ENCODE data around the genes CEP55 and FRA10AC1.

DNA sequence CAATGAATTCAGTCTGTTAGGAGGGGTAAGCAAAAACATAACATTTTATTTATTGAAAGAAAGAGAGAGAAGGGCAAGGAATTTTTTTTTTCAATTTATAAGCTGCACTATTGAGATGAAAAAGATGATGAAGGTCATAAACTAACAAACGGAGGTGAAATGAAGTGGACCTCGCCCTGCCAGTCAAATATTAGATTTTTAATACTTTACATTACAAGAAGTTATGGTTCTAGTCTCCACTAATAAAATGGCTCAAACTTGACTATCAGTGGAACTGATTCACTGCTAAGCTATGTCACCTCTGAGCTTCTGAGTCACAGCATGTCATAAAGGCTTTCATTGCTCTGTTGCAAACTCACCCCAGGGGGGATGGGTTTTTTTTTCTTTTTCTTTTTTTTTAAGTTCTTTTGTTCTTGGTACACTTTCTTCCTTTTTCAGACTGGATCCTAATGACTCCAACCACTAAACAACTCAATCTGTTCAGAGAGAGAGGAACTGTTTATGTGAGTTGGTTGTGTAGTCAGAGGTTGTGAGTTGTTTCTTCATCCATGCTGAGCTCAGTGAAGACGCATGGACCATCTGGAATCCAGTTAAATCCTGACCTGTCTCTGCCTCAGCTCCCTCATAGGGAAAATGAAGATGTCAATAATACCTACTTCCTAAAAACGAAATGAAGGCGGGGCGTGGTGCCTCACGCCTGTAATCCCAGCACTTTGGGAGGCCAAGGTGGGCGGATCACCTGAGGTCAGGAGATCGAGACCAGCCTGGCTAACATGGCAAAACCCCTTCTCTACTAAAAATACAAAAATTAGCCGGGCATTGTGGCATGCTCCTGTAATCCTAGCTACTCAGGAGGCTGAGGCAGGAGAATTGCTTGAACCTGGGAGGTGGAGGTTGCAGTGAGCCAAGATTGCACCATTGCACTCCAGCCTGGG, 10.9 kb downstream of the MYOF start:
- PRO-cap: no peak

DNA sequence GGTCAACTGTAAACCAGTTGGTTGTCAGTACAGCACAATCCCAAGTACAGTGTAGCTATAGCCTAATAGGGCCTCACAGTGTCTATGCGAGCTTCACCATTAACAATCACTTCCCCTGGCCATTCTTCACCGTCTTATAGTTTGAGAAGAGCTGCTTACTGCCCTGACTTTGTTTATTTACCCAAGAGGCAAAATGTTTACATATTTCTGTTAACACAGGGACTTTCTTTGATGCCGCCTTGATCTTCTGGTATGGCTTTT, 3.3 kb downstream of the MYOF start:
- PRO-cap: no peak

- PRO-cap: unidirectional peak, minus-strand start at chr10:93496138; bidirectional peak, plus-strand start at chr10:93496635, minus-strand start at chr10:93496398
Observed at GRCh38 chr10:93495842-93497102, at the start of gene CEP55. CEP55 (plus strand) TSS chr10:93496612.

- PRO-cap: no peak
Observed at GRCh38 chr10:93548618-93549060, 17.8 kb upstream of the FFAR4 start.

DNA sequence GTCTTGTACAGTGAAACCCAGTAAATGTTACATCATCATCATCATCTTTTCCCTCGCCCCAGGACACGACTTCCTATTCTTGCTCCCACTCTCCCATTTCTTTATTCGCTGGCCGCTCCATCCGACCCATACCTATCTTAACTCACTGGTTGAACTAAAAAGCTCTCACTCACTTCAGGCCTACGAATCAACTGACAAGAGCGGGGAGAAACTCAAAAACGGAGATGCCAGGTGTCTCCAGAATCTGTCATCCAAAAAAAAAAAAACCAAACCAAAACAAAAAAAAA, 448 bp downstream of the FRA10AC1 start:
- PRO-cap: no peak

DNA sequence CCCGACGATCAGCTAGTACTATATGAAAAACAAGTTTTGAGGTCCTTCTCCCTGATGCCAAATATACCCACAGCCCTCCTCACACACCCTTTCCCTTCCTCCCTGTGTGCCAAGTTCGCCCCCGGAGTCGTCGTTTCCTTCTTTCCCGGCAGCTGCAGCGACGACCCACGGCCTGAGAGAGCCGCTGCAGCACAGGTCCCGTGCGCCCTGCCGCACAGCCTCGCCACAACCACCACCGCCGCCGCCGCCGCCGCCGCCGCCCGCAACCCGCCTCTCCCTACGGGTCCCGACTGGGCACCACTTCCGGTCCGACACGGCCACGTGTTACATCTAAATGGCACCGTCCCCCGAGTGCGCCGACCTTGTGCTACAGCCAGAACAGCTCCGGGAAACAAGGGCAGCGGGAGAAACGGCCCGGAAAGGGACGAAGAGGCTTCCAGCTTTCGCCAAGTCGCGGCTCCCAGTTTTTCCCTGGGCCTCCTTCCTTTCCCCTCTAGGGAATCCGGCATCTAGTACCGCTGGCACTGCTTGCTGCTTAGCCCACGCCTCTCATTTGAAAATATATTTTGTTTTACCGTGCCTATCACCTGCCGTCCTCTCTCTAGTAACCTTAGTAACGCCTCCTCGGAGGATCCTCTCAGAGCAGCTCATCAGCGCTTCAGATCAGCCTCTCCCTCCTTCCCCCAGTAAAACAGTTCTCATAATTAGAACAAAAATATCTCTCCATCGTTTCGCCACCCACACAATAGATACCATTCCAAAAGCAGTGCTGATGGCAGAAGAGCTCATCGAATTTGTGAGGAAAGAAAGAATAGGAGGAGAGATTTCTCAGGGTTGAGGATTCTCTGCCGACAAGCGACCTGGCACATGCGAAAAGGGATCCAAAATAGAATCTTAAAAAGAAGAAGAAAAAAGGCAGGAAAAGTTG, at the start of gene FRA10AC1:
Gene FRA10AC1, minus strand, starts transcription at position 305 of the 928 bp plus-strand sequence.
- PRO-cap: bidirectional peak, plus-strand start at position 427 of the sequence, minus-strand start at position 190 of the sequence; unidirectional peak, plus-strand start at position 640 of the sequence

- PRO-cap: no peak
Observed at GRCh38 chr10:94286442-94287170, 76.1 kb downstream of the NOC3L start.

- PRO-cap: no peak
Observed at GRCh38 chr10:94357053-94357806, 5.5 kb downstream of the NOC3L start.

- PRO-cap: no peak
Observed at GRCh38 chr10:94941629-94942322, 3.3 kb downstream of the CYP2C9 start.

GRCh38 chr10:95038148-95038377, 31.2 kb downstream of the CYP2C8 start:
- PRO-cap: no peak

- PRO-cap: no peak
Observed at GRCh38 chr10:95116723-95117170, 47.5 kb upstream of the CYP2C8 start.

- PRO-cap: bidirectional peak, plus-strand start at chr10:95230903, minus-strand start at chr10:95230808; bidirectional peak, plus-strand start at chr10:95231611, minus-strand start at chr10:95231113
Observed at GRCh38 chr10:95230498-95231304, 36.7 kb downstream of the ACSM6 start.

GRCh38 chr10:95231305-95231796, 37.3 kb downstream of the ACSM6 start:
- PRO-cap: bidirectional peak, plus-strand start at chr10:95231611, minus-strand start at chr10:95231113; unidirectional peak, minus-strand start at chr10:95231724

DNA sequence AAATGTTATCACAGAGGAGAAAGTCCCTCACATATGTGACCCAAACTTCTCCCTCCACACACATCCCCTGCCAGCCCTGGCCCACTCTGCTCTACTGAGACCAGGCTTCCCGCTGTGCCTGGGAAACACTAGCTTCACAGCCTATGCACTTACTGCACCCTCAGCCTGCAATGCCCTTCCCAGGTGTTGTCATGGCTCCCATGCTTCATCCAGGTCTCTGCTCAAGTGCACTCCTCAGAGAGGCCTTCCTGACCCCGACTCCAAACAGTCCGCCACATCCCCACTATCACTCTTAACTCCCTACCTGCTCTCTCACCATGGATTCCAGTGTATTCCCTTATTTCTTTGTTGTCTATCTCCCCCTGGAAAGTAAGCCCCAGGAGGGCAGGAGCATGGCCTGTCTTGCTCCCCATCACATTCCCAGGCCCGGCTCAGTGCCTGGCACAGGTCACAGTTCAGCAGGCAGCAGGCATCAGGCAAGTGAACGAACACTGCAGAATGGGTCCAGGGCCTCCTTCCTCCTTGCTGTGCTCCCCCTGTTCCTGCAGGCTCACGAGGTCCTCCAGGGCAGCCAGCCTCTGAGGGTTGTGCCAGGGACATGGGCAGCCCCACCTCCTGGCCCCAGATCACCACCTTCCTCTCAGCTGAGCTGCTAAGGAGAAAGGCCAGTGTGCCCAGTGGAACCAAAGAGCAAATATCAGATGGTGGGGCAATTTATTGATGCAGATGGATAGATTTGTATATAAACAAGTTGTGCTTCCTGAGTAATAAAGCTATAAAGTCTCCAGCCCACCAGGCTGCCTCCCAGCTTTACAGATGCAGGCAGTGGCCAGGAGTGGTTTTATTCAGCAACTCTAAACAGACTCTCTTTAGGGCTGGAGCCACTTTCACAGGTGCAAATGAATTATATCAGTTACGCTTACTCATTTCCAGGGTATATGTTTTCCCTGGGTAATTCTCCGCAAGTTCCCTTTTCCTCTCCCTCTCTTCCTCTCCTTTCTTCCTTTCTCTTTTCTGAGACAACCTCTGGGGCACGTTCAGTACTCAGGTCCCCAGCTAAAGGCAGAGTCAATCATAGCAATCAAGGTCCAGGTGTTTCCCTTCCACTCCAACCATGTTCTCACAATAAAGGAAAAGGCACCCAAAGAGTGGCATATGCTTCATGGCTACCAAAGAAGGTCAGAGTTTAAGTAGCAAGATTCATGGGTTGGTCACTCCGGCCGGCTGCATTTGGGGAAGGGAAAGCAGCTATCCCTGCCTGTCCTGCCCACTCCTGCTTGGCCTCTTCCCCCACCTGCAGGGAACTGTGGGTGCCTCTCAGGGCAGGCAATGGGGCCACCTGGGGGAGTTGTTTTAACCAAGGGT, 41.6 kb downstream of the PDLIM1 start:
- PRO-cap: no peak

DNA sequence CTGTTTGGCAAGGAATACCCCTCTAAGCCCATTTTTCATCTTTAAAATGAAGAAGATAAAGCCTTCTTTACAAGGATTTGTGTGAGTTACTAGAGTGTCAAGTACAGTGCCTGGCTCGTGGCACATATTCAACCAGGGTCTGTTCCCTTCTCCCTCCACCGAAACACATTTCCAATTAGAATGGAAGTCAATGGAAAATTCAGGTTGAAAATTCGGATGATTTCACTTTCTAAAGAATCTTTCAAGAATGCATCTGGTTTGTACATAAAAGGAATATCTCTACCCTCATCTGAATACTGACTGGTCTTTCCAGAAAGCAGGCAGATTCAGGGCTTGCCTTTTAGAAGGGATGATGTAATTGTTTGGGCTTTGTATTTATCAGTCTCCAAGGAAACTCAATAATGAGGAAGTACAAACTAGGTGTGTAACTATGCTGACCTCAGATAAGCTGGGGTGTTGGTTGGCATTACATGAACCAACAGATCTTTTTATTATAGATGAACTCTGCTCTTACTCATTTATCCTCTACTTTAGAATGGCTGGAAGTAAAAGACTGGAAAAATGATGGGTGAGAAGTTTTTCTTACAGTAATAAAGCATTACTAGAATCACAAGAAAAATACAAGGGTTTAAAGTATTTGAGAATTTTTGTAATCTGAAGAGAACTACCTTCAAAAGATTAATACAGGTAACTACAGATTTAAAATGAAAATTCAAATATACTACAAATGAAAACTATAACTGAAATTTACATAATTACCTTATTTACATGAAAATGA, 24.1 kb downstream of the PDLIM1 start:
- PRO-cap: no peak

DNA sequence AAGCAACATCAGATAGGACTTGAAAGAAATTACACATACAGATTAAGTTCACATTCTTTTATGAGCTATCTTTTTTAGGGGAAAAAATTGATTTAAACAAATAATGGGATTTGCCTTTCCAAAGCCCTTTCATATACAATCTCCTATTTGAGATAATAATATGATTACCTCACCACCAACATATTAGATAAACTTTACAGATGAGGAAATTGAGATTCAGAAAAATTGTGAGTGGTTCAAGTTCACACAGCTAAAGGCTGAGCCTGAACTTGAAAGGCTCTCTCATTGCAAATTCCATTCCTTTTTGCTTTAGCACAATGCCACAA, 14.9 kb downstream of the PDLIM1 start:
- PRO-cap: no peak

DNA sequence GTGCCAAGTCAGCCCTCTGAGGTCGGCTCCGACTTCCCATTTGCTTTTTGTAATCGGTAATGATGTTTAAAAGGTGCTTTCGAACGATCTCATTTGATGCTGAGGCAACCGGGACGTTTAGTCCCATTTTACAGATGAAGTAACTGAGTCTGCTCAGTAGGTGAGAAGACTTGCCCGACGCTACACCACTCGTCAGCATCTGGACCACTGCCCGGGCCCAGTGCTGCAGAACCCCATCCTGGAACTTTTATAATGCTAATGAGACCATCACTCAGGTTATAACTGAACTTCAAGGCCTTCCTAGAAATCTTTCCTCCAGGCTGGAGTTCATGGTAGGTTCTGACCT, 554 bp upstream of the PDLIM1 start:
- PRO-cap: no peak

DNA sequence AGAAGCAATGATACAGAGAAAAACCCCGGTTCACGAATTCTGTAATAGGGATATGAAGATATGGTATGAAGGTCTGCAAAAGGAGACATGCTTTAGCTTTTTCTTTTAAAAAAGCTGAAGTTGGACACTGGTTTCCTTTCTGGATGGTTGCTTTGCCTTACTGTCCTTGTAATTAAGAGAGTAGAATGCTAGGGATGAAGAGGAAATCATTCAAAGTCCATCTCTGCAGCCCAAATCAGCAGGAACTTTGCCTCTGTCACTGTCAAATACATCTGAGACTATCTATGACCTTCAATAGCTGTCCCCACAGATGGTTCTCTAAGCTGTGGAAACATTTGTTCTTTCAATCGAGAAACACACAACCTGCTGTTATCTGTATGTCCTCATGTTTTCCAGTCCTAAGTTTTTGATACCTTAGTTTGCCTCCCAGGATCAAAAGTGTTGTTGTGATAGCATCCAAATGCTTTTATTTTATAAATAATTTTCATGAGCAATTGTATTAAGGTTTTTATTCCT, 117.5 kb downstream of the SORBS1 start:
- PRO-cap: no peak

GRCh38 chr10:95459329-95459897, 101.8 kb downstream of the SORBS1 start:
- PRO-cap: no peak

- PRO-cap: no peak
Observed at GRCh38 chr10:95493308-95493896, 67.8 kb downstream of the SORBS1 start.

All from WTC11 (cell line).